Pulmonary lymph node (tissue), 1 donor: ENCODE results near the genes CYFIP2 and LSM11.

- PRO-cap = no peak
Observed at GRCh38 chr5:155455844-155456616, 442.5 kb downstream of the KIF4B start.

DNA sequence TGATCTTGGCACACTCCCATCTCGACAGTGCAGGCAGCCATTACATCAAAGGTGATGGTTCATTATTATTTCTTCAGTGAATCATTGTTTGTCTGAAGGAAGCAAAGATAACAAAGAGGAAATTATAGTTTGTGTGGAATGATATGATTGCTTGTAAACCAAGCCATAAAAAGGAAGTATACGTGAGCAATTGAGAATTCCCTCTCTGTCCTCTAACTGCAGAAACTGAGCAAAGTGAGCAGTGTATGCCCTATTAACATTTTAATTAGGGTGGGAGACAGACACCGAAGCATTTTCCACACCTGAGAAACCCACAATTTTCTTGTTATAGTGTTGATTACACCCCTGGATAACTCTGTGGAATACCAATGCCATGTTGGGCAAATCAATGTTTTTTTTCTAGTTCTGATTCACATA lies 171.5 kb upstream of the PPP1R2B start:
- PRO-cap = no peak

DNA sequence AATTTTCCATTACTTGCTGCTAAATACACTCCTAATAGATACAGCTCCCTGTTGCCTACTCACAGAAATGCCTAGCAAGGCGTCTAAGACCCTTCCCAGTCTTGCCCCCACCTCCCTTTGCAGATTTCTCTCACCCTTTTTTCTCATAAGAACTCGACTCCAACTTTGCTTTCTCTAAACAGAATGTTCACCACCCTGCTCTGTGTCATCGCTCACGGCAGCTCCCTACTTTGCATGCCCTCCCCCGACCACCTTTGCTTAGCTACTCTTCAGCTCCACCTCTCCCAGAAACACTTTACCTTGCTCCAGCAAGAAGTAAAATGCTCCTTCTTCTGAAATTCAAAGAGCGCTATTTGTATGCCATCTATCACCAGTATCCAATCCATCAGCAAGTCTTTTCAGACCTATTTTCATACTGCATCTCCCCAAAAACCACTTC lies 15.2 kb upstream of the PPP1R2B start:
- PRO-cap = no peak

GRCh38 chr5:157178824-157179314 lies 1.8 kb upstream of the ITK start:
- PRO-cap = bidirectional peak, plus-strand start at chr5:157179244, minus-strand start at chr5:157179118

DNA sequence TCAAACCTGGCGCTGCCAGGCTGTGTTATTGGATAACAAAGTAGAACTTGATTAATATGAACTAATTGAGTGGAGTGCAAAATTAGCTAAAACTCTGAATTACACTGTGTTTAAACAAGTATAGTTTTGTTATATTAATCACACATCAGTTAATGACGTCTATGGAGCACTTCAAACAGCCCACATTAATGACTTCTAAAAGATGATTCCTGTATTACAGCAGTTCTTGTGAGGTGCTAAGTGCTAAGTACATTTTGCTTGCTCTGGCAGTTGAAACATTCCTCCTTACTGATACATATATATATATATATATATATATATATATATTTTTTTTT lies 32.3 kb upstream of the CYFIP2 start:
- PRO-cap = bidirectional peak, plus-strand start at position 222 of the sequence, minus-strand start at position 106 of the sequence

- PRO-cap = unidirectional peak, minus-strand start at chr5:157252934
Observed at GRCh38 chr5:157252655-157253120, 13.2 kb upstream of the CYFIP2 start.

GRCh38 chr5:157265942-157266952 lies at the start of gene CYFIP2:
TSS of gene CYFIP2 (plus strand) at chr5:157266123.
- PRO-cap = bidirectional peak, plus-strand start at chr5:157266103, minus-strand start at chr5:157266007; bidirectional peak, plus-strand start at chr5:157266729, minus-strand start at chr5:157266624; bidirectional peak, plus-strand start at chr5:157267069, minus-strand start at chr5:157266788

GRCh38 chr5:157285527-157286040 lies 19.7 kb downstream of the CYFIP2 start:
- PRO-cap = no peak

- PRO-cap = no peak
Observed at GRCh38 chr5:157309357-157310037, 36.0 kb downstream of the FNDC9 start.

DNA sequence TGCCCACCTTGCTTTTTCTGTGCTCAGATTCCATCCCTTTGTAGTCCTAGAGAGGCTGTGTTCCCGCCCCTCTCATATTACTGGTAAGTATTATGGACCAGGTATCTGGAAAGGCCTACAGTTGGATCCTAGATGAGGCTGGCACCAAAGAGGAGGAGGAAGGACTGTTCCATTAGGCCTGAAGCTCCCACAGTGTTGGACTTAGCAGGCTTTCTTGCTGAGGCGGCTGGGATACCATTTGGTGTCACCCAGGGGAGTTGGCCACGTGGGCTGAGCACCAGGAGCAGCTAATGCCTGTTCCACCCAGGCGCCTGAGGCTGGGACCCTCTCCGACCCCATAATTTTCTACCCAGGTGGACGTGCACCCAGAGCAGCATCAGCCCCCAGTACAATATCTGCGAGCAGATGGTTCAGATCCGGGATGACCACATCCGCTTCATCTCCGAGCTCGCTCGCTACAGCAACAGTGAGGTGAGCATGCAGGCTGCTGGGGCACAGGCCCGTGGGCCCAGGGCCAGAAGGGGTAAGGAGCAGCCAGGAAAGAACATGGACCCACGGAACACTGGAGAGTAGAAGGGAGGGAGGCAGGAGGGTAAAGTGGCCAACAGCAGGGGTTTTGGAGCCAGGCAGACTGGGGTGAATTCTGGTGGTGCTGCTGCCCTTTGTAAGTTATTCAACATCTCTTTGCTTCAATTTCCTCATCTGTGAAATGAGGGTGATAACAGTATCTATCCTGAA lies 34.0 kb downstream of the FNDC9 start:
- PRO-cap = no peak

GRCh38 chr5:157327721-157328312 lies 17.7 kb downstream of the FNDC9 start:
- PRO-cap = no peak

GRCh38 chr5:157387344-157388049 lies 42.0 kb upstream of the FNDC9 start:
- PRO-cap = no peak

GRCh38 chr5:157464154-157464947 lies 4.3 kb downstream of the NIPAL4 start:
- PRO-cap = no peak

GRCh38 chr5:157513428-157514036 lies 53.5 kb downstream of the NIPAL4 start:
- PRO-cap = no peak

DNA sequence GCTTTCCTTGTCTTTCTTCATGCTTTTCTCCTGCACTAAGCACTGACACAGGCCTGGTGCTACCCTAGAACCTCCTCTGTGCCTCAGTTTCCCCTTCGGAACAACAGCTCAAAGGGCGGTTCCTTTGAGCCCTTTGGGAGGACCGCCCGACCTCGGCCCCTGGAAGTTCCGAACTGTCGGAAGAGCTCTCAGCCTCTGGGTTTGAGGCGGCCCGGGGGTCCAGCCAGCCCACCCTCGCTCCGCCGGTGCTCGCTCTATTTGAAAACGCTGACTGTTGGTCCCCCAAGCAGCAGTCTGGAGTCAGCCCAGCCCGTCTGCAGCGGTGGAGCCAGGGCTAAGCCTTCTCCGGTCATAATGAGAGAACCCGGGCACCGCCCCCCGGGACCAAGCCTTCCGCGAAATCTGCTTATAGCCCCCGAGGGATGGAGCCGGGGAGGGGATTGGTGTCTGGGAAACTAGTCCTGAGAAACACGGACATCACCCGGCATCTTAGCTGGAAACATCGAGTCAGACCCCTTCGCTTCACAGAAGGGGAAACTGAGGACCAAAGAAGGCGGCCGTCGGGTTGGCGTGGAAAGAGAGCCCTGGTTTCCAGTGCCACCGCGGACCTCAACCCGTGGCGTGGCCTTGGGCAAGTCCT lies 1.1 kb downstream of the ADAM19 start:
- PRO-cap = no peak

DNA sequence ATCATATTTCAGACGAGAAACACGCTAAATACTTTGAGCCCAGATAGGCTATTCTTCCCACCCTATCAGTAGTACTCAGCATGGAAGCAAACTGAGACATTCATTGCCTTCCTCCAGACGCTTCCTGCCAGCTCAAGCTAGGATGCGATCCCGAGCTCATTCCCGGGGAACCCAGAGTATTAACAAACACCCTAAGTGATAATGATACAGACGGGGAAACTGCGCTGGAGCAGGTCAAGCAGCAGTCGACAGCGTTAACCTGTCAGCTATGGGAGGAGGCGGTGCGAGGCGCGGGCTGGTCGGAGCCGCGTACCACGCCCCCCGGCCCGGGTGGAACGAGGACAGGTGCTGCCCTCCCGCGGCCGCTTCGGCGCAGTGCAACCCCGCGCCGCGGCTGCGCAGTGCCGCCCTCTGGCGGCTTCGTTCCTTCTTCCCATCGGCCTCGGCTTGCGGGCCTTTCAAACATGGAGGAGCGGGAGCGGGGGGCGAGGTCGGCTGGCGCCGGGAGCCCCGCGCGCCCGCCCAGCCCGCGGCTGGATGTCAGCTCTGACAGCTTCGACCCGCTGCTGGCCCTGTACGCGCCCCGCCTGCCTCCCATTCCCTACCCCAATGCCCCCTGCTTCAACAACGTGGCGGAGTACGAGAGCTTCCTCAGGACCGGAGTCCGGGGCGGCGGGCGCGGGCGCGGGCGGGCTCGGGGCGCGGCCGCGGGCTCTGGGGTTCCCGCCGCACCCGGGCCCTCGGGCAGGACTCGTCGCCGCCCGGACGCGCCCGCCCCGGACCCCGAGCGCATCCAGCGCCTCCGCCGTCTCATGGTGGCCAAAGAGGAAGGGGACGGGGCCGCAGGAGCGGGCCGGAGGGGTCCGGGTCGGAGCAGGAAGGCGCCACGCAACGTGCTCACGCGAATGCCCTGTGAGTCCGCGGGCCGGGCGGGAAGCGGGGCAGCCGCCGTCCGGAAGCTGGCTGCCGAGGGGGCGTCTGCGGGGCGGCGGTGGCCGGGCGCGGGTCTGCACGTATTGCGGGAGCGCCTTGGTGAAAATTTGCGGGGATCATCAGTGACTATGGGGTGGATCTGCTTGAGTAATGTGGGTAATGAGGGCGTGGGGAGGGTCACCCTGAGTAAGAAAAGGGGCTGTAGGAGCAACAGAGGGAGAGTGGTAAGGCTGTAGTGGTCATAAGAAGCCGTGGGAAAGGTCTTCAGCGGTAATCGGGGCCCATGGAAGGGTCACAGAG lies at the start of gene LSM11:
Gene LSM11 (plus strand): TSS at position 426 of the 1,233 bp plus-strand sequence.
- PRO-cap = unidirectional peak, plus-strand start at position 461 of the sequence

GRCh38 chr5:158020655-158021130 lies 161.7 kb upstream of the CLINT1 start:
- PRO-cap = no peak

DNA sequence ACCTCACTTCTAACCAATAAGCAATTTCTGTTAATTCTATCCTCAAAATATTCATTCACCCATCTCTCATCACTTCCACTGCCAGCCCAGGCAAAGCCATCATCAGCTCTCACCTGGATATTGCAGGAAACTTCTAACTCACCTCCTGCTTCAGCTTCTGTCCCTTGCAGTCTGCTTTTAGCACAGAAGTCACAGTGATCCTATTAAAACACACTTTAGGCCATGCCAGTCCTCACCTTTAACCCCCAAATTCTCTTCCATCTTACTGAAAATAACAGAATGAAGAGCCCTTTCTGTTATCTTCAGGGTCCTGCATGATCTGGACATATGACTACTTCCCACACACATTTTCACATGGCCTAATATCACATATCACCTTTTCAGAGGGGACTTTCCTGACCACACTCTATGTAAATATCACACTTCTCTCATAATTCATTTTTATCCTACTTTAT lies 550.5 kb upstream of the CLINT1 start:
- PRO-cap = no peak

DNA sequence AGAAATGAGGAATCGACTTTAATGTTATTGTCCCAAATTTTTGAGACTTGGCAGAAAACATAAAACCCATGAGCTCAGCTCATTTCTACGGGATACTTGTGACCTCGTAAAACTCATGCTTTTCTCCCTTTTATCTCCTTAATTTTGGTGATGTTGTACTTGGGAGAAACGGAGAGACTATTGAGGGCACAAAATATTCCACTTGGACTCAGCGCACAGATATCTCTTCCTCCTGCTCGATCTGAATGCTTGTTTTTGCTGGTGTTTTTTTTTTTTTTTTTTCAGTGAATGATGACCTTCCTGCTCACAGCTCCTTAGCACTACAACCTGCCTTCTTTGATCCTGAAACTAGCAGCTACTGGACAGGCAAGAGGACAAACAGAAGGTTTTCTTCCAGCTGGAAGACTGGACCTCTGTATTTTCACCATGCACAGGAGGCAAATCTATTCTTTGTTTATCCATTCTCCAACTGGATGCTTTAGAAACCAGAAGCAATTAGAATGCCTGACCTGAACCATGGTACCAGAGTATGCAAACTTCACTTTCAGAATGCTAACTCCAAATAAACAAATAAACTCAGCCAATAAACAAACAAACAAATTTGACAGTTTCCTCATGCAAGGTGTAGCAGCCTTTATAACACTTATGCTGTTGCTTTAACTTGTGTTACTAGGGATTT lies 296.5 kb downstream of the EBF1 start:
- PRO-cap = no peak

DNA sequence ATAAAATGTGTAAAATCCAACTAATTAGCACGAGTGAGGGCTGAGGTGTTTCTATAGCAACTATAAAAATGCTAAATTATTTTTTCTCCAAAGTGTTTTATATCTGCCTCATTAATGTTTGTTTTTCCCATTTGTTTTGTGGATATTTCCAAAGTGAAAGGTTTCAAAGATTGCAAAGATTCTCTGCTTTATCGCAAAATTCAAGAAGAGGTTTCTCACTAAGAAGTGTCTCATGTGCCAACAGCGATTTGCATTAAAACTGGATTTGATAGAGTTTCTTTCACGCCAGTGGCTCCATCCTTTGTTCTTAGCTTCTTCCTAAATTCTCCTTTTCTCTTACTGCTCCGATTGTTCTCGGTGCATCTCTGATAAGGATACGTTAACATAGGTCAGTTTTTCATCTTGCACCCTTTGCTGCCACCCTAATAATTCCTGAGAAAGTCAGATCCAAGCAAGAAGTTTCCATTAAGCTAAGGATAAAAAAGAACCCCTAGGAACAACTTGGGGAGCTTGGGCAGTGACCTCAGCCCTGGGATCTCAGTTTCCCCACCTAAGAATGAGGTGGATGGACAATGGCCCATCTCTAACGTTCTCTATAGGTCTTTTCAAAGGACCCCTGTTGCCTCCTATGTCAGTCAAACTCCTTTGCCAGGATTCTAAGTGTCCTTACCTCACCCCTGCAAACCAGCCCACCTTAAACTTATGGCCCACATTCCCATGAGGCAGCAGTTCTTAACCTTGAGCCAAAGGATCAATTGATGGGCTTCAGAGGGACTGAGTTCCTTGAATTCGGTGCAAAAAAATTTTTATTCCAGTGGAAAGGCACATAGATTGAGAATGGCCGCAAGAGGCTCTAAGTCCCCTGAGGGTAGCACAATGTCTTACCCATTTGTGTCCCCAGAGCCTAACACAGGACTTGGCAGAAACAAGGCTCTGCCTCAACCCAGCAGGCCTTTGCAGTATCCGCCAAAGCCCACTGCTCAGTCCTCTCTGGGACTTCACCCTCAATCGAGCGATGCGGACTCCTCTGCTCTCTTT lies 79.9 kb downstream of the EBF1 start:
- PRO-cap = no peak